NB4 (cell line): ENCODE measurements around a stretch of chr11.

DNA sequence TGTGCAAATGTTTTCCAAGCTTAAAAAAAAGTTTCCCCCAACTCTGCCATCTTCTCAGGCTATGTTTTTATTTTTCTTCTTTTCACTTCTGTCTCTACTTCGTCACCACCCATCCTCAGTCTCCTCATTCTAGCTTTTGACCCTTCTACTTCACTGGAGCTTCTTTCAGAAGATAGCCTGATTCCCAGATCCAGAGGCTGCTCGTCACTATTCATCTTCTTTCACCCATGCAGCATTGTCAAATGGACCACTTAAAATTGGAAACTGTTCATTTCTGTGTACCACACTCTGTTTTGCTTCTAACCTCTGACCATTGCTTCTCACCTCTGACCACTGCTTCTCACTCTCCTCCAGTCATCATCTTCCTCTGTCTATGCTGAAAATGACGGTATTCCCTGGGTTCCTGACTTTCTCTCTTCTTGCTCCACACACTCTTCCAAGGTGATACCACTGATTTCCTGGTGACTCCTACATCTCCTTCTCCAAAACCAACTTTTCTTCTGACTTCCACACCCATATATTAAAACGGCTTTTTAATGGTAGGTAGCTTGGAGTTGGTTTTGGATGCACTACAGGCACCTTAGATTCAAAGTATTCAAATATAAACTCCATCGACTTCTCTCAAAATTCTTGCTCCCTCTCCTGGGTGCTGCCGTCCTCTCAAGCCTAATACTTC, 37.7 kb downstream of the TRIM66 start:
- RRBS: no CpG with 5 or more reads among the region's 6 CpGs

DNA sequence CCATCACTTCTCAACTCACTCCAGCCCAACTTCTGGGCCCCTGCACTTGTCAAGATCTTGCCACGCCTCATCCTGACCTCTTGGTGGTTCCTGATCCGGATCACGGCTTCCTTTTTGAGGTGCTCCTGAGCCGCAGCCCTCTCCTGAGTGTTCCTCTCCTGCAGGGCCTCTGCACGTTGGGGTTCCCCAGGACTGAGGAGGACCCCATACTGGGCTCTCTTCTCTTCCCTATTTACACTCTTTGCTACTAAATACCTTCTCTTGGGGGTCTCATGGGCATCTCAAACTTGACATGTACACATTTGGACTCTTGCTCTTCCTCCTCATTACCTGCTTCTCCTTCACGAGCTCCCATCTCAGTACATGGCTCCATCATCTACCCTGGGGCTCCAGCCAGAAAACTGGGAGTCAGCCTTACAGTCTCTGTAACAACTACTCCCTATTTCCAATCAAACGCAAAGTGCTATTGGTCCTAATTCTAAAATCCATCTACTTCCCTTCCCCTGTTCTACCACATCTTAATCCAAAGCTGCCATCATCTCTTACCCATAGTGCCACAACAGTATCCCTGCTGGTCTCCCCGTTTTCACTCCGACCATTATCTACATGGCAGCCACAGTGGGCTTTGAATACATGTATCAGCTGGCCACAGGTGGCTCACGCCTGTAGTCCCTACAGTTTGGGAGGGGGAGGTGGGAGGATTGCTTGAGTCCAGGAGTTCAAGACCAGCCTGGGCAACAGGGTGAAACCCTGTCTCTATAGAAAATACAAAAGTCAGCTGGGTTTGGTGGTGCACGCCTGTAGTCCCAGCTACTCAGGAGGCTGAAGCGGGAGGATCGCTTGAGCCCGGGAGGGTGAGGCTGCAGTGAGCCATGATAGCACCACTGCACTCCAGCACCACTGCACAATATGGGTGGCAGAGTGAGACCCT, 23.0 kb downstream of the RPL27A start:
- RRBS: no CpG with 5 or more reads among the region's 14 CpGs

DNA sequence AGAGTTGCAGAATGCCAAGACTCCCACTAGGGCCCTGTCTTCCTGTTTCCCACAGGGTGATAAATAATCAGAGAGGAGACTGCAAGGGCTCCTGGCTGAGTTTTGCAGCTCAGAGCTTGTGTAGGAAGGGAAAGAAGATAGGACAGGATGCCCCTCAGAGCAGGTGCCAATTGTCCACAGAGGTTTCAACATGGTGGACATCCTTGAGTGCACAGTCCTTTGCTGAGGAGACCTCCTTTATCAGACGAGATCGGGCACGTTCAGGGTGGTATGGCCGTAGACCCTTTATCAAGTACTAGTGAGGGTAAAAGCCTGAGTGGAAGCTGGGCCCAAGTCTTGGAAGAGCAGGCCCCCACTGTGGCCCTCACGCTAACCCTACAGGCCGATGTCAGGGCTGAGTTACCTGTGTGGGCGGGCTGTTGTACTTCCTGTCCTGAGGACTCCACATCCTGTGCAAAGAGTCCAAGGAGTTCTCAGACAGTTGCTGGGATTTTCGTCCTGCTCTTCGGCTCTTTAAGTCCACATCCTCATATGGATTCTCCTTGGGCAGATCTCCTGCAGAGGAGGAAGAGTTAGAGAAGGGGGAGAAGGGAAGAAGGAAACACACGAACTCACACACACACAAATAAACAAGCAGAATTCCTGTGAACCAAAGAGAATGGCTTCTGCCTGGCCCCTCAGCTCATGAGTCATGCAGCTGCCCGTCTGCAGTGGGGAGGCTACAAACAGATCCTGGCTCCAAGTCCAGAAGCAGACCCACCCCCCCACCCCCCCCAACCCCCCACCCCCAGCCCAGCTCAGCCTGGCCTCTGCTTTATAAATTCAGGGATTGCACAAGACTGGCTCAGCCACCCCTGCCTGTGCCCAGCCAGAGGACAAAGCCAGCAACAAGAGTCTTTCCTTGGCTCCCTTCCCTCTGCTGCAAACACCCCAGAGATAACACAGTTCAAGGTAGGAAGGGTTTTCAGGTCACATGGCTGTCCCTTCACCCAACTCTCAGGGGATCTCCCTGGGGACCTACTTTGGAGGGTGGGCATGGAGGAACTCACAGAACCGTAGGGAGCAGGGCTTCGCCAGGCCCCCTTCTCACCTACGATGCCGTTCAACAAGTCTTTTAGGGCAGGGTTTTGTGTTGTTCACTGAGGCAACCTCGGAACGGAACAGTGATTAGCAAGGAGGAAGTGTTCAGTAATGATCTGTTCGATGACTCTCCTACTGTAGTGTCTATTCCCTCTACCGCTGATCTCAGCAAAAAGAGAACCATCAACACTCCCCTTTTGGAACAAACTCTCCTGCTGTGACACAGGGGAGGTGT, 35.2 kb downstream of the RPL27A start:
- RRBS: no CpG with 5 or more reads among the region's 19 CpGs

DNA sequence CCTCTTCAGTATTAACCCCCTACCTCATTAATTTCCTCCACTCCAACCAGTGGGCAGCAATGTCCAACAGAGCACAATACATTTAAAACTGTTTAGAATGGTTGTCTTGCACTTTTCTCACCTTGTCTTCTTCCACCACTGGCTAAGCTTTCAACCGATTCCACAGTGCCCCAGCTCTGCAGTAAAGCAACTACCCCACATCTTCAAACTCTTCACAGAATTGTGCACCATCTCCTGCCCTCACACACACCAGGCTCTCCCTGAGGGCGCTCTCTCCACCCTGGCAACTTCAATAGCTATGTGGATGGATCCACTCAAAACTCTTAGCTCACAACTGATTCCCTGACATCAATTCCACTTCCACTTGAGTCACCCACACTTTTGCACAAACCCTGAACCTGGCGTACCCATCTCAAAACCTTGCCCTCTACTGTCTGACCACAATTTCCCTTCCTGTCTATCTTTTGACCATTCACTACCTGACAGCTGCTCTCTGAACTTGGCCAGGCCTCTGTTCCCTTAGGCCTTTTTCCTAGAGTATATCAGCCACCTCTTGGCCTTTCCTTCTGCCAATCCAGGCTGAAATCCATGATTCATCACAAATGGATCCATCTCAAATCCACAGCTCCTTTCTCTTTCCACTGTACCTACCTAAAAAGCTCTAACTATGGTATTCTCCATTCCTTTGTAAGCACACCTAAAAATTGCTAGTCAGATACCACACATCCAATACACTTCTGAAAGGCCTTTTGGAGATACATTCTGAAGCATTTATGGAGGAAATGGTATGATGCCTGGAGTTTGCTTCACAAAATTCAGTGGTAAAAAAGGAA, 21.9 kb downstream of the DENND2B start:
- RRBS: no CpG with 5 or more reads among the region's 3 CpGs

- RRBS: no CpG with 5 or more reads among the region's 13 CpGs
Measured at GRCh38 chr11:8807305-8808224, 2.9 kb downstream of the DENND2B start.

GRCh38 chr11:8812474-8812868, 2.0 kb upstream of the DENND2B start:
- RRBS: no CpG with 5 or more reads among the region's 3 CpGs

GRCh38 chr11:8870268-8871434, 40.3 kb upstream of the AKIP1 start:
- RRBS: 8% methylated on average over 39 of the region's 101 CpGs

GRCh38 chr11:9364038-9365131, 20.1 kb upstream of the IPO7 start:
- RRBS: 1% methylated on average over 19 of the region's 69 CpGs

GRCh38 chr11:9420249-9420838, 35.9 kb downstream of the IPO7 start:
- RRBS: no CpG with 5 or more reads among the region's 1 CpG

DNA sequence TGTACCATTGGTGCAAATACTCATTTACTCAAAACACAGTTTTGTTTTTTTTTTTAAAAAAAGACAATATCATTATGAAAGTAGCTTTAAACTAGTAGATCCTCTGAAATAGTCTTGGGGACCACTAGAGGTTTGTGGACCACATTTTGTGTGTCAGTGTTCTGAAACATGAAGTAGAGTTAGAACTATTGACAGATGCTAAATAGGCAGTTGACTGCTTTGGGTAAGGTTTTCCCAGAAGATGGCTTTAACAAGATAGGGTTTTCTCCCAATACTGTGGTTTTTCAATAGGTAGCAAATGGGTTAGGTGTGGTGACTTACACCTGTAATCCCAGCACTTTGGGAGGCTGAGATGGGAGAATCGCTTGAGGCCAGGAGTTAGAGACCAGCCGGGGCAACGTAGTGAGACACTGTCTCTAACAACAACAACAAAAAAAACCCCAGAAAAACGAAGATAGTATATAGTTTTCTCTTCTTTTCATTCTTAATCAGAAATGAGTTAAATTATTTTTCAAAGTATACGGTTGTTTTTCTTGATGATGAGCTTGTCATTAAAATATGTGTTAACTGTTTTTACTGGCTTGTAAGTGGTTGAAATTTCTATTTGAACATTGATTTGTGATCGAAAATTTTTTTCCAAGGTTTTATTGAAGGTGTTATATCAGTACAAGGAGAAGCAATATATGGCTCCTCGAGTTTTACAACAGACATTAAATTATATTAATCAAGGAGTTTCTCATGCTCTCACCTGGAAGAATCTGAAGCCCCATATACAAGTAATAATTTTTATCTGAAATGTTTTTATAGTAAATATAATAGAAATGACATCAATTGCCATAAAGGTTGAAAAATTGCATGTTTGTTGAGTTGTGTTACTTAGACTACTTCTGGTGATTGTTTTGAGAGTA, 38.2 kb downstream of the IPO7 start:
- RRBS: no CpG with 5 or more reads among the region's 7 CpGs

DNA sequence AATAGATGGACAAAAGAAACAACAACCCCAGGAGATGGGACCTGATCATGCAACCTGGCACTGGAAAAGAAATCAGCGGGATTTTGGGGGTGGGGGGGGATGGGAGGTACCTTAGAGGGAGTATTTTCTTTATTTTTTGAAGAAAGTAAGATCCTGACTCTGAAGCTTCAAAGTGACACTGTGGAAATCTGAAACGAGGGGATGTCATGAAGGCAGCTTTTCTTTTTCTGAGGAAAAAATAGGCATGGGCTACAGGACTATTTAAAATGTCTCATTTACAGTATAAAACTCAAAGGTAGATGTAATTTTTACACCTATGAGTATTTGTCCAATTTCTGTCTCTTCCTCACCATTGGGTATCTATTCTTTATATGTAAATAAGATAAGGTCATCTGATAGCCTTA, 15.5 kb upstream of the ZNF143 start:
- RRBS: no CpG with 5 or more reads among the region's 2 CpGs

DNA sequence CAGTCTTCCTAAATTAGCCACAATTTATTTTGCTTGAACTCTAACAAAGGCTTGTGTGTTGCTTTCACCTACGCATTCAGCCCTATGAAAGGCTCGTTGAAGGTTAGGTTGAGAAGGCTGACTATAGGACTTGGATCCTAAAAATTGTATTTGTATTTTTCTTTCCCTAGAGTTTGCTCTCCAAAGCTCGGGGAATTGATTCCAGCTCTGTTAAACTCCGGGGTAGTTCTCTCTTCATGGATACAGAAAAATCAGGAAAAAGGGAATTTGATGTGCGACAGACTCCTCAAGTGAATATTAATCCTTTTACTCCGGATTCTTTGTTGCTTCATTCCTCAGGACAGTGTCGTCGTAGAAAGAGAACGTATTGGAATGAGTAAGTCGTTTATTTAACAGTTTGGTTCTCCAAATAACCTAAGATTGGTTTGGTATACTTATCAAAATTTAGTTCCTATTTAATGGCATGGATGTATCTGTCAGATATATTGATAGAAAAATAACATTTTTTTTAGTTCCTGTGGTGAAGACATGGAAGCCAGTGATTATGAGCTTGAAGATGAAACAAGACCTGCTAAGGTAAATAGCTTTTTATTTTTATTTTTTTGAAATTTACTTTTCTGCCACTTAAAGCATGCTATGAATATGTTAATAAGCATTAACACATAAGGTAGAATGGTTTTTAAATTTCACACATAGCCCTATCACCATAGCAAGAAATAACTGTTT, 2.4 kb downstream of the WEE1 start:
- RRBS: 80% methylated on average over 1 of the region's 10 CpGs

DNA sequence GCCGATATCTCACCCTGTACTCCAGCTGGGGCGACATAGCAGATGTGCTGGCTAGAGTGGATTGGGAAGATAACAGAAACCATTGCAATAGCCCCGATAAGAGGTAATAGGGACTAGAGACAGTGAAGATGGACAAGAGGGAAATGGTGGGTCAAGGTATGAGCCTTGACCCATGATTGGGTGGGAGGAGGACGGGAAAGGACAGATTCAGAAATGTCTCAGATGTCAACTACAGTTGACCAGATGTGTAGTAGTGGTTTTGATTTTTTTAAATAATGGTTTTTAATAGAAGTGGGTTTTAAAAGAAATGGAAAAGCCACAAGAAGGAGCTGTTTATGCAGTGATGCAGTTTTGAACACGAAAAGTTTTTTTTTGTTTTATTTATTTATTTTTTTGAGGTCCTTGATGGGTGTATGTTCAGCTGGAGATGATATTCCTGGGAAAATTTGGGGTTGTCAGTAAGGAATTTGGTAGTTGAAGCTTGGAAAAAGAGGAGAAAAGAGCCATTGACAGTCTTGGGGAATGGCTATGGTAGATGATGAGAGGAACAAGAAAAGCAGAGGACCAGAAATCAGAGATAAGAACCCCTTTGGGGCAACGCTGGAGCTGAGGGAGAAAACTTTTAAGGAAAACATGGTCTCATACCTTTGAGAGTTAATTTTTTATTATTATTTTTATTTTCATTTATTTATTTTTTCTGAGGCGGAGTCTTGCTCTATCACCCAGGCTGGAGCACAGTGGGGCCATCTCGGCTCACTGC, 6.4 kb downstream of the SWAP70 start:
- RRBS: no CpG with 5 or more reads among the region's 8 CpGs

DNA sequence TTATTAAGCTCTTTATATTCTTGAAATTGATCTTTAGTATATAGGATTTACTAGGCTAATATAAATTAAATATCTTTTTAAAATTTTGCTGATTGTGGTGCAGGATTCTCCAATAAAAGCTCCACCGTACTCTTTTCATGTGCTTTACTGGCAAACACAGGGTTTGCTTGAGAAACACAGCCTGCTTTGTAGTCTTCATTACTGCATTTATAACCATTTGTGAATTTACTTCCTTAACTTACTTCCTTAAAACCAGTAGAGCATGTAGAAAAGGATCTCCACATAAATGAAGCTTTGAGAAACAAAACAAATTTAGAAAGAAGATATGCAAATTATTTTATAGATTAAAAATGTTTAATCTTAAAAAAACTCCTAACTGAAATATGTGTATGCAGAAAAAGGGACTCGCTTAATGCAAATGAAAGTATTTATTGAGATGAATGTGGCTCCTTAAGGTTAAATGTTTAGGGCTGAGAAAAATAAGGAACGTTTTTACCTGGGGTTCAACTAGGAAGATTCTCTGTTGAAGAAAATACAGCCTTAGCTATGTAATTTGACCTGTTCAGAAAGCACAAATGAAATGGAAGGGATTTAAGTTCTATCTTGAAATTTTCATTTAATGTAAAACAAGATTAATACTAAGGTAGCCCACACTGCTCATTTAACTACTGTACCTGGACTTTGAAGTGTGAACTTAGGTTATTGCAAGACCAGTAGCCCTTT, 29.0 kb downstream of the SWAP70 start:
- RRBS: no CpG with 5 or more reads among the region's 3 CpGs

DNA sequence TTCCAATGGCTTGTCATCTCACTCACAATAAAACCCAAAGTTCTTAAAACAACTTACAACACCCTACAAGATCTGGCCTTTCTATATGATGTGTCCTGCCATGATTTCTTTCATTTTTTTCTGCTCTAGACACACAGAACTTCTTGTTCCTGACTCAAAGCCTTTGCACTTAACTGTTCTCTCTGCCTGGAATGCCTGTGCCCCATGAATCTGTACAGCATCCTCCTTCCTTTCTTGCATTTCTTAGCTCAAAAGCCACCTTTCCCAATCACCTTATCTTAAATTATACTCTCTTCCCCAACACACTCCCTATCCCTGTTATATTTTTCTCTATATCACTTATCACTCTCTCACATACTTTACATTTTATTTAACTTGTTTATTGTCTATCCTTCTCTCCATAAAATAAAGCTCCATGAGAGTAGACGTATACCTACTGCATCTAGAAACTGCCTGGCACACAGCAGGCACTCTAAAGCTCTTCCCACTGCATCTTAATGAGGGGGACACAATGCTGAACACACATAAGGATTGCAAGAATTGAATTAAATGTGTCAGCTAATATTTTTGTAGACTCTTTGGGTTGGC, 305.6 kb downstream of the SWAP70 start:
- RRBS: no CpG with 5 or more reads among the region's 1 CpG

DNA sequence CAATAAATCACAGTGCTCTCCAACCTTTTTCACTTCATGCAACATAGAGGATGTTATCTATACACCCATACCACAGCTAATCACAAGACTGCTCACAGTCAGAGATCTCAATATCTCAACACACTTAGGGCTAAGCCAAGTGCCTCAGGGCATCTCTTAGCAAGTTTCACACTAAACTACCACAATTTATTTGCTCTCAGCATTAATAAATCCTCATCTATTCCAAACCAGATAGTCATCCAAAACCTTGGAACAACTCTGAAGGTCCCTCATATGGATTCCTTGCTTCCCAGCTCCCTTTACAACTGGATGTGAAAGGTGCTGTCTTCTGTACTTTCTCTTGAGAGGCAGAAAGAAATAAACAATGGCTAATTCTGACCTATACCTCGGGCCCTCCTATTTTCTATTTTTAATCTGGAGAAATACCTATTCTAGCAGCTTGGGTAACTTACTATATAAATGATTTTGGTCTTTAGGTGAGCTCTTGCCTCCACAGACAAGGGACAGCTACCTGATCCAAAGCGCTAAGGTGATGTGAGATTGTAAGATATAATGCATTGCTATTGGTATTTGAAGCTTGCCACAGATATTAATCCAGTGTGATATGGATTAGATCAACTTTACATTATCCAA, 129.2 kb downstream of the SBF2 start:
- RRBS: no CpG with 5 or more reads among the region's 2 CpGs

GRCh38 chr11:10292106-10292601, 1.9 kb downstream of the SBF2 start:
- RRBS: no CpG with 5 or more reads among the region's 12 CpGs

- RRBS: no CpG with 5 or more reads among the region's 24 CpGs
Measured at GRCh38 chr11:10303669-10304389, 1.0 kb upstream of the ADM start.

DNA sequence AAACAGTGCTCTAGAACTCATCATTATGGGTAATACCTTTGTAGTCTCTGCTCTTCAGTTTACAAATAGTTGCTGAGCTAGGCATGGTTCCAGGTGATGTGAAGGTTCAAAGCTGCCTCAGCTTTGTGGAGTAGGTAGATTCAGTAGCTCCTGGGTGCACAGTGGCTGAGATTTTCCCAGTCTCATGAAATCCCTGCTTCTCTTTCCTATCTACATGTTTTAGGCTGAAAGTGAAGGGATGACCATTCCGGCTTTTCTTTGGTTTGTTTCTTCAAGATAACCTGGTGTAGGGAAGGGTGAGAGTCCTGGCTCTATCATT, 21.9 kb downstream of the ADM start:
- RRBS: no CpG with 5 or more reads among the region's 1 CpG

- RRBS: no CpG with 5 or more reads among the region's 8 CpGs
Measured at GRCh38 chr11:10382501-10383089, 72.5 kb upstream of the AMPD3 start.